Endodermal cell (in vitro differentiated cells): ENCODE measurements around a stretch of chr12.

DNA sequence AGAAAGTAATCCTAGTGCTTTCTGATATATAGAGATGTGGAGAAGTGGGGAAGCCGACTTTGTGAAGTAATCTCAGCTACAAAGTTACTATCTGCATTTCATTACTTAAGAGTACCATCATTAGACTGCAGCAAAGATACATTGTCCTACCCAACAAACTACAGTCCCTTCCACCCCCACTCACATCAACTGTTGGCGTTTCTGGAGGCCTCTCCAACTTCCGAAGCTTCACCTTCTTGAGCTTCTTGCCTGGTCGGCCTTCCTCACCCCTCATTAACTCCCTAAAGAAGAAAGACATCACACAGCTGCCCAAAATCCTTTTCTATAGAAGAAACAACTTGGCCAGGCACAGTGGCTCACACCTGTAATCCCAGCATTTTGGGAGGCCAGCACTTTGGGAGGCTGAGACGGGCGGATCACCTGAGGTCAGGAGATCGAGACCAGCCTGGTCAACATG lies 12.0 kb downstream of the CHD4 start:
- PRO-cap = no peak

GRCh38 chr12:6604094-6605077 lies 2.8 kb downstream of the CHD4 start:
- PRO-cap = no peak

DNA sequence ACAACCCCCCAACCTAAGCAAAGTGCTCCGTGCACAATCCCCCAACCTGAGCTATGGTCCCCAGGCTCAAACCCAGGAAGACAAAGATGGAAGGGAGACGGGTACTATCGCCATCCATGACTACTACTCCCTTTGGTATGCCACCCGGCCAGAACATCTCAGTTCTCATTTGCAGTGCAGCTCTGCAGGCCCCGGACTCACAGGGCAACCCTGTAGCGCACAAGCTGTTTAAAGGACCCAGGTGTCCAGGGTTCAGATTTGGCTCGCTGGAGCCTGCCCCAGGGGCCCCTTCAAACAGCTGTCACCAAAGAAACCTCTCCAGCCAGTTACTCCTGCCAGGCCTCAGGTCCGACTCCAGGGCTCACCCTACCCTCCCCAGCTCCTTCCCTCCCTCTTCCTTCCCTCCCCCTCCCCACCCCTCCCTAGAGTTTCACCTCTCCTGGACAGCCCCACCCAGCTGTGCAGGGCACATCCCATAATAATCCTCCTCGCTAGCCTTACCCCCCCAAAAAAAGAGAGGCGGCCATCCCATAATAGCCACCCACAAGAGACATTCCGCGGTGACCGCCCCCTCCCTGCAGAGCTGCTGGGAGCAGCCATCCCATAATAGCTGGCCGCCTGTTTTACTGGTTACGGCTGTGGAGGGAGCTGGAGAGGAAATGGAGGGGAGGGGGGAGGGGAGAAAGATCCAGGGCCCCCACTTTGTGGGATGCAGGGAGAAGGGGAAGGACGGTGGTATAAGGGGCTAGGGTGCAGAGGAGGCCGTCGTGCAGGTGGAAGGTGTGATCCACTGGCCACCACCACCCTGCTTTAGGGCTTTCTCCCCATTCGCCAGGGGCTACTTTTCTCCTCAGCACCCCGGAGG lies 5.6 kb upstream of the CHD4 start:
- PRO-cap = unidirectional peak, plus-strand start at position 738 of the sequence

DNA sequence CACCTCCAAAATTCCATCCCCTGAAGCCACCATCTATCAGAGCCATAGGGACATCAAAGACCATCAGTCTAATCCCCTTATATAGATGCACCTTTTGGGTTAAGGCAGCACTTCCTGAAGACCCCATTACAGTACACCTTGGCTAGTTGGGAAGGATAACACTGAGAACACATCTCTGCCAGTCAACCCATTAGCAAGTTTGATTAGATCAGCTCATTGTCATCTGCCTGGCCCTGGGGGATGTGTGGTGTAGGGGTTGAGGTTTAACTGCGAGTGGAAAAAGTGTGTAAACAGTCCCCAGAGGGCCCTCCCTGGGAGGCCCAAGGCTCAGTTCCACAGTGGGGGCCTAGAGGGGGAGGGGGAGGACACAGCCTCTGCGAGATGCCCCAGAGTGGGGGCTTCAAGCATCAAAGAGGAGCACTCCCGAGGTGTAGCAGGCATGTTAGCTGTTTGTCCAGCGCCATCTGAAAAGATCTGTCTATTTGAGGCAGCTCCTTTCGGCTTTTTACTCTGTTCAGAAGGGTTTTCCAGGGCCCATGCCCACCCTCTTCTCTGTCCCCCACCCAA lies 406 bp downstream of the LPAR5 start:
- PRO-cap = no peak

DNA sequence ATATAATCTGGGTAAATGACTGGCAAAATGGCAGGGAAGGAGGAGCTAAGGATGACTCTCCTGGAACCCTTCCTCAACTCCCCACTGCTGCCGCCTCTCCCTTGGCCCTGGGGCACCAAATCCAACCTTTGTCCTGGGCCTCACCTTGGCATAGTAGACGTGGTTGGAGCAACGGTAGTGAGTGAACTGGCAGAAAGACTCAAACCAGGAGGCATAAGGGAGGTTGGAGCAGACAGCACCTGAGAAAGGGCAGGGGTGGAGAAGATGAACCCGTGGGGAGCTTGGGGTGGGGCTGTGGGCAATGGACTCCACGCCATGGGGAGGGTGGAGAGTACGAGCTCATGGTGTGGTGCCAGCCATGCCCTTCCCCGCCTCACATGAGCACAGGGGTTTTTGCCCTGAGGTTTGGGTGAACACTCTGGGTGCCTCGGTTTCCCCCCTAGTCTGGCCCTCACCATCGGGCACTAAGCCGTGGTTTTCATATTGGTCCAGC lies 847 bp downstream of the ACRBP start:
- PRO-cap = no peak

GRCh38 chr12:6765373-6765981 lies 686 bp upstream of the PTMS start:
- PRO-cap = unidirectional peak, plus-strand start at chr12:6765506; bidirectional peak, plus-strand start at chr12:6766363, minus-strand start at chr12:6765921

DNA sequence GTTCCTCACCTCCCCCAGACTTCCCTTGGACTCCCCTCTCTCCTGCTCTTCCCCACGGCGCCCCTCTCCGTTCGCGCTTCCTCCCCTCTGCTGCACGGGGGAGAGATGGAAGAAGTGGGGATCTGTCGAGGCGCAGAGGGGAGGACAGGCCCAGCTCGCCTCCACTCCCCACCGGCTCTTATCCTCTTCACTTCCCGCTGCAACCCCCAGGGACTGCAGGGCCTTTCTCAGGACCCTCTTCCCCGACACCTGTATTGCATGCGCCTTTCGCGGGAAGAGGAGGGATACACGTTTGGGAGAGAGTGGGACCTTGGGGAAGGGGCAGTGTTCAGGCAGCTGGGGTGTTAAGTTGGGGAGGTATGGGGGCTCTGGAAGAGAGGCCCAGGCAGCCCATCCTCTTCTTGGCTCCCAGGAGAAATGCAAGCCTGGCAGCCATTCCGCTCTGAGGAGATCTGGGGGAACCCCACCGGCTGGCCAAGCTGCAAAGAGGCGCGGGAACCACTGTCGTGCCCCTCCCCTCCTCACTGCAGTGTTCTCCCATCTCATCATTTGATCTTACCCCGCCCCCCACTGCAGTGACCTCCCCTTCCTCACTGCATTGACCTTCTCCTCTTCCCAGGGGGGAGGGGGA lies 759 bp downstream of the ENO2 start:
- PRO-cap = unidirectional peak, minus-strand start at position 454 of the sequence

DNA sequence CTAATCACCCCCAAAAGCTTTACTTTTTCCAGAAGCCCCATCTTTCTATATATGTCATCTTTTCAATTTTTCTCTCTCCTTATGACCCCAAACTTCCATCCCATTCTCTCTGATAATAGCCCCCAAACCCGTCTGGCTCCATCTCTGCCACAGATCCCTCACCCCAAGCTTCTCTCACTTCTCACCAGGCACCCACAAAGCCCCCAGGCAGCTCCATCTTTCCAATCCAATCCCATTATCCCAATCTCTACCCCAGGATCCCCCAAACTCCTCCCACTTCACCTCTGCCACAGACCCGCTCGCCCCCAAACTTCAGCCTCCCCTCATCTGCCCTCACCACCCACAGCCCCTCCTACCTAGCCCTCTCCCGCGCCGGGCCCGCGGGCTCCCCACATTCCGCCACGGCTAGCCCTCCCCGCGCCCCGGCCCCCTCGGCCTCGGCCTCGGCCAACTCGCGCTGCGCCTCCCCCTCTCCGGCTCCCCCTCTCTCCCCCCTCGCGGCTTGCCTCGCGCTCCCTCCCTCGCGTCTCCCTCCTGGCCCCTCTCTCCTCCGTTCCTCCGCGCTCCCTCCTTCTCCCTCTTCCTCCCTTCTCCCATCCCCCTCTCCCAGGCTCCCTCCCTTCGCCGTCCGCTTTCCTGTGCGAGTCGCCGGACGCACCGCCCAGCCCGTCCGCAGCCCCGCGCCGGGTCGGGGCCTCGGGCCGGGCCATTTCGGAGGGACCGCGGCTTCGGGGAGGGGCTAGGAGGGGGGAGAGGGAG lies 409 bp upstream of the ATN1 start:
- PRO-cap = unidirectional peak, plus-strand start at position 392 of the sequence; bidirectional peak, plus-strand start at position 643 of the sequence, minus-strand start at position 698 of the sequence

DNA sequence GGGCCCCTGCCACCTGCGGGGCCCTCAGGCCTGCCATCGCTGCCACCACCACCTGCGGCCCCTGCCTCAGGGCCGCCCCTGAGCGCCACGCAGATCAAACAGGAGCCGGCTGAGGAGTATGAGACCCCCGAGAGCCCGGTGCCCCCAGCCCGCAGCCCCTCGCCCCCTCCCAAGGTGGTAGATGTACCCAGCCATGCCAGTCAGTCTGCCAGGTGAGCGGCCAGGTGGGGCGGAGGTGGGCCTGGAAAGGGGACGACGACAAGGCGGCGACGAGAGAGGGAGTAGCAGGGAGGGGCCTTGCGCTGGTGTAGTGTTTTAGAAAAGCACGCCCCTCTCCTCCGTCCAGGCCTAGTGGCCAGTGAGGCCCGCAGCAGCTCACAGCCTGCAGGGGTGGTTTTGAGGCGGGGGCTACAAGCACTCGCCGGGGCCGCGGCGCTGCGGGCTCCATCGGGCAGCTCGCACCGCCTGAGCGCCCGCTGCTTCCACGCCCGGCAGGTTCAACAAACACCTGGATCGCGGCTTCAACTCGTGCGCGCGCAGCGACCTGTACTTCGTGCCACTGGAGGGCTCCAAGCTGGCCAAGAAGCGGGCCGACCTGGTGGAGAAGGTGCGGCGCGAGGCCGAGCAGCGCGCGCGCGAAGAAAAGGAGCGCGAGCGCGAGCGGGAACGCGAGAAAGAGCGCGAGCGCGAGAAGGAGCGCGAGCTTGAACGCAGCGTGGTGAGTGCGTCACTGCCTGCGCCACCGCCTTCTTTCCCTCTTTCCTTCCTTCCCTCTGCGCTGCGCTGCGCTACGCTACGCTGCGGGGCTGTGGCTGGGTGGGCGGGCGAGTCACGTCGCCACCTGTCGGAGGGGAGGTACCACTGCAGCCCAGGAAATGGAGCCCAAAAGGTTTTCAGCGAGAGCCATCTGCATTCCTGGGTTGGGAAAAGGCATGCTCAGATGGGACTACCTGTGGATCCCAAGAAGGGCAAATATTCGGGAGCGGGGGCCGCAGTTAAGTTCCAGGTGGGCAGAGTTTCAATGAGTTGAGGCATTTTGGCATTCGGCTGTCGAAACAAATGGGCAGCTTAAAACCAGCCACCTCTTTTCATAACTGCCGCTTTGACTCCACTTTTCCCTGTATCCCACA lies 6.1 kb upstream of the C12orf57 start:
- PRO-cap = bidirectional peak, plus-strand start at position 378 of the sequence, minus-strand start at position 360 of the sequence; bidirectional peak, plus-strand start at position 912 of the sequence, minus-strand start at position 775 of the sequence

GRCh38 chr12:6951870-6952619 lies 889 bp downstream of the PTPN6 start:
- PRO-cap = no peak

DNA sequence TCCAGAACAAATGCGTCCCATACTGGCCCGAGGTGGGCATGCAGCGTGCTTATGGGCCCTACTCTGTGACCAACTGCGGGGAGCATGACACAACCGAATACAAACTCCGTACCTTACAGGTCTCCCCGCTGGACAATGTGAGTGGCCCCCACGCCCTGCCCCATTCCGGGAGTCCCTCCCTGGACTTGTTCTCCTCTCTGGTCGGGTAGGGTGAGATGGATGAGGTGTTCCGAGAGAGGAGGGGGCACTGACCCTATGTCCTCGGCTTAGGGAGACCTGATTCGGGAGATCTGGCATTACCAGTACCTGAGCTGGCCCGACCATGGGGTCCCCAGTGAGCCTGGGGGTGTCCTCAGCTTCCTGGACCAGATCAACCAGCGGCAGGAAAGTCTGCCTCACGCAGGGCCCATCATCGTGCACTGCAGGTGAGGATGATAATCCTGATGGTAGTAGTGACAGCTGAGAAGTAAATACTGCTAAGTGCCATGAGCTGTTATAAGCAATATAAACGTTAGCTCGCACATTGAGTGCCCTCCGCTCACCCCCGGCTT lies 6.6 kb downstream of the PTPN6 start:
- PRO-cap = no peak

- PRO-cap = no peak
Measured at GRCh38 chr12:7088239-7088815, 3.9 kb downstream of the C1R start.

GRCh38 chr12:7096460-7097358 lies 4.5 kb upstream of the C1R start:
- PRO-cap = no peak

DNA sequence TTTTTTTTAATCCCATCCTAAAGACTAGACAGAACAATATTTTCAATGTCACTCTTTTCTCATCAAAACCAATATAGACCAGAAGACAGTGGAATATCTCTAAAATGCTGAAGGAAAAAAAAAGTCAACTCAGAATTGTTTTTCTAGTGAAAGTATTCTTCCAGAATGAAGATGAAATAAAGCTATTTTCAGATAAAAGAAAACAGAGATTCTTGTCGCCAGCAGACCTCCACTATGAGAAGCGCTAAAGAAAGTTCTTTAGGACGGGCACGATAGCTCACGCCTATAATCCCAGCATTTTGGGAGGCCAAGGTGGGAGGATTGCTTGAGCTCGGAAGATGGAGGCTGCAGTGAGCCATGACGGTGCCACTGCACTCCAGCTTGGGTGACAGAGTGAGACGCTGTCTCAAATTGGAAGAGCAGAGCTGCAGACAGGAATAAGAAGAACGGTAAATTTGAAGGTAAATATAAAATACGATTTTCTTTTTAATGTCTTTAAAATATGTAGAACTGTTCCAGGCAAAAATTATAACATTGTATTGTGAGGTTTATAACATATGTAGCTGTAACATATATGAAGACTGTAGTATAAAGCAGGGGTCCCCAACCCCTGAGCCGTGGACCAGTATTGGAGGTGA lies 2.3 kb upstream of the C1RL start:
- PRO-cap = no peak

GRCh38 chr12:7125009-7126234 lies 3.3 kb downstream of the RBP5 start:
- PRO-cap = no peak

DNA sequence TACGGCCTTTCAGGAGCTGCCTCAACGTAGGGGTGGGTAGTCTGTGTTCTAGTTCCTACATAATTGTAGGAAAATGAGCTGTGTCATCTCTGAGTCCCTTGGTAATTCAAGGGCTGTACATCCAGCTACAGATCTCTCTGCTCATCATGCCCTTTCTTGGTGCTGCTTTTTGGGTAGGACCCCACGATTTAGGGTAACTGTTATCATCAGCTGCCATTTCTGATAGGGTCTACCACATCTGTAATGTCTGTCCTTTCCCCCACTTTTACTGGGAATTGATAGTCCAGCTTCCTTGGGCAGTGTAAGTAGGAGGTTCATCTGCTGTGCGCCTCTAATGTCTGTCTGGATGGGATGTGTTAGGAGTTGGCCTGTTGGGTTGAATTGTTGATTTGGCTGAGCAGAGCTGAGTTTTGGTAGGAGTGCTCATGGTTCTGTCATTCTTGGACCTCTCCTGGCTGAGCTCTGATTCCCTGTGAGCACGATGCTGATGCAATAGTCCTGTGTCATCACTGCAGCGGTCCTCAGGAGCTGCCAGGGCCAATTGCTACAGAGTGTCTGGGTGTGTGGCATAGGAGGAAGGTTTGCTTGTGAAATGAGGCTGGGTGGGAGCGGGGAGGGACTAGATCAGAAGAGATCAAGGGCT lies 21.0 kb downstream of the PEX5 start:
- PRO-cap = no peak

- PRO-cap = no peak
Measured at GRCh38 chr12:7502204-7502963, 1.2 kb downstream of the CD163 start.

GRCh38 chr12:7512651-7512955 lies 9.0 kb upstream of the CD163 start:
- PRO-cap = unidirectional peak, minus-strand start at chr12:7512704

GRCh38 chr12:7638524-7639072 lies 27.1 kb downstream of the APOBEC1 start:
- PRO-cap = no peak

DNA sequence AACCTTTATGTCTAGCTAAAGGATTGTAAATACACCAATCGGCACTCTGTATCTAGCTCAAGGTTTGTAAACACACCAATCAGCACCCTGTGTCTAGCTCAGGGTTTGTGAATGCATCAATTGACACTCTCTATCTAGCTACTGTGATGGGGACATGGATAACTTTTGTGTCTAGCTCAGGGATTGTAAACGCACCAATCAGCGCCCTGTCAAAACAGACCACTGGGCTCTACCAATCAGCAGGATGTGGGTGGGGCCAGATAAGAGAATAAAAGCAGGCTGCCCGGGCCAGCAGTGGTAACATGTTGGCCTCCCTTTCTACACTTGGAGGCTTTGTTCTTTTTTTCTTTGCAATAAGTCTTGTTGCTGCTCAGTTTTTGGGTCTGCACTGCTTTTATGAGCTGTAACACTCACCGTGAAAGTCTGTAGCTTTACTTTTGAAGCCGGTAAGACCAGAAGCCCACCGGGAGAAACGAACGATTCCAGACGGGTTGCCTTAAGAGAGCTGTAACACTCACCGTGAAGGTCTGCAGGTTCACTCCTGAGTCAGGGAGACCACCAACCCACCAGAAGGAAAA lies 9.1 kb upstream of the SLC2A14 start:
- PRO-cap = no peak